ENCODE data around the genes RAX2 and EEF2.

DNA sequence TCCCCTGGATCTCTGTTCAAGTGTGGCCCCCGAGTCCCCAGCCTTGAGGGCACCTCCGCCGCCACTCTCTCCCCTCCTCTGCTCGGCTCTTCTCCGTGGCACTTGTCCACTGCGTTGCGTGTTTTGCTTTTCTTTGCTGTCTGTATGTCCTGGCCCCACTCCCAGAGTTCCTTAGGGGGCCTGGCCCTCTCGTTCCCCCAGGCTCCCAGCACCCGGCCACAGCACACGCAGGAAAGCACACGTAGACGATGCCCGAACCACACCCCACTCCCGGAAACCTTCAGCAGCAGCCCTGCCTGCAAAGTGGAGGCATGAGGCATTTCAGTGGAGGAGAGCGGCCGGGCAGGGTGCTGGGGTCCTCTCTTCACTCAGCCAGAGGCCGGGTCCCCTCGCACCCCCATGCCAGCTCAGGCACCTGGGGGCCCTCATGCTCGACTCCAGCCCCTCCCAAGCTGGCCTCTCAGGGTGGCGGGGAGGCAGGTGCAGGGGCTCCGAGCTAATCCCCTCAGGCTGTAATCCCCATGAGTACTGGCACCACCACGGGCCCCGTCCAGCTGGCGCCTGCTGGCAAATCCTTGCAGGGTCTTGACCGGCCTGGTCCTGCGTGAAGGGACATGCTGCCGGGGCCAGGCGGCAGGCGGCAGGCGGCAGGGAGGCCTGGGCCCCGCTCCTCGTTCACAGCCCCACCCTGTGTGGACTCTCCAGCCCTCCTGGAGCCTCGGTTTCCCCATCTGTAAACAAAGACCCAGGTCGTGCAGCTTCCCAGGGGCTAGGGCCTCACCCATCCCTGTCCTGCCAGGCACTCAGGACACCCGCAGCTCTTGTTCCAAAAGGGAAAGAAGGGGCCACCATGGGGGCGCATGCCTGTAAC, 7.1 kb downstream of the PIP5K1C start:
- PRO-cap: no peak

- PRO-cap: no peak
These were observed 14.4 kb downstream of the TJP3 start for GRCh38 chr19:3722262-3723235.

GRCh38 chr19:3743541-3744171, 17.8 kb downstream of the APBA3 start:
- PRO-cap: no peak

- PRO-cap: no peak
These were observed at the start of gene RAX2 for GRCh38 chr19:3772108-3772355. TSS of gene RAX2 (minus strand) at chr19:3772228.

GRCh38 chr19:3945790-3946044, 12.8 kb downstream of the NMRK2 start:
- PRO-cap: no peak

GRCh38 chr19:3949583-3950827, 17.1 kb downstream of the NMRK2 start:
- PRO-cap: no peak

GRCh38 chr19:3953032-3953783, 17.7 kb downstream of the DAPK3 start:
- PRO-cap: no peak

- PRO-cap: bidirectional peak, plus-strand start at chr19:3985594, minus-strand start at chr19:3985463
These were observed at the start of gene EEF2 for GRCh38 chr19:3984734-3985752. TSS of gene EEF2 (minus strand) at chr19:3985463.

DNA sequence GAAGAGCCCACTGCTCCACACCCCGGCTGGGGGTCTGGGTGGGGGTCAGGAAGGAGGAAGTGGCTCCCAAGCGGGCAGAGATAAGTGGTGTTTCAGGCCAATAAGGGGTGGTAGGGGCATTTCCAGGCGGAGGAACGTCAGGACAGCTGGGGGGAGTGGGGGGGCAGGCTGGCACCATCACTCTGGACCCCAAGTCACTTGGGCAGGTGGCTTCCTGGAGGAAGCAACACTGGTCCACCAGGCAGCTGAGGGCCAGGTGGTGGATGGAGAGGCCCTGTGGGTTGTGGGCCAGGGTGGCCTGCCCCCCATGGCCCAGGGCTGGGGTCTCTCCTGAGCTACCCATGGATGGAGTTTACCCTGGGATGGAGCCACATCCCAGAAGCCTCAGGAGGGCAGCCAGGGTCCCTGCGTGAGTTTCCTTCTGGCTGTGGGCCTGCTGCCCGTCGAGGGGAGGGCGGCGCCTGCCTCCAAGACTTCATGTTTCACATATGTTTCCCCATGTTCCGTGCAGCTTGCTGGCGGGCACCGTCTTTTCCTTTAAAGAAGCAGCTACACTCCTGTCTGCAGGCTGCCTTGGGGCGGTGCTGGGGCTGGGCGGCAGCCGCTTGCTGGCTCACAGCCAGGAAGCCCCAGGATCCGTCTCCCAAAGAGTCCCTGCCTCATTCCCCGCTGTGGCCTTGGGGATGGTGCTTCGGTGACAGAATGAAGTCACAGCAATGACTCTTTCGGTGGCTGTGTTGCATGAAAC, 24.7 kb downstream of the PIAS4 start:
- PRO-cap: no peak

DNA sequence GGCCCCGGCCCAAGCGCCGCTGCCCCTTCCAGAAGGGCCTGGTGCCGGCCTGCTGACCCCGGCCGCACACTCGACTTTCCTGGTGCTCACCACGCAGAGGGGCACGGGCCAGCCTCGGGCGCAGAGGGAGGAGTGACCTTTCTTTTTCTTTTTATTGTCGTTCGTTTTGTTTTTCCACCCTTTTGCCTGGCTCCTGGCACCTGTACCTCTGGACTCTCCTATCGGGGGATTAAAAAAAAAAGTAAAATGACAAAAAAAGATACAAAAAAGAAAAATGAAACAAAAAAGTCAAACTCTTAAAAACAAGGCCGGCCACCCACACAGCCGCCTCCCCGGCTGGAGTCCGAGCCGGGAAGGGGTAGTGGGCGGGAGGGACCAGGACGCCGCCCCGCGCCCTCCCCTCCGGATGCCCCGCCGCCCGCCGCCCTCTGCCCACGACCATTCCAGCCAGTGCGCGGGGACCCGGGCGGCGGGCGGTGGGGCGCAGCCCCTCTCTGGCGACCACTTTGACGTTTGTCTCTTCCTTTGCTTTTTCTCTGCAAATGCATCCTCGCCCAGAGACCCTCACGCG, 28.8 kb downstream of the ZBTB7A start:
- PRO-cap: no peak

- PRO-cap: no peak
These were observed 22.4 kb downstream of the ZBTB7A start for GRCh38 chr19:4044061-4044875.

GRCh38 chr19:4053503-4054451, 12.9 kb downstream of the ZBTB7A start:
- PRO-cap: no peak

DNA sequence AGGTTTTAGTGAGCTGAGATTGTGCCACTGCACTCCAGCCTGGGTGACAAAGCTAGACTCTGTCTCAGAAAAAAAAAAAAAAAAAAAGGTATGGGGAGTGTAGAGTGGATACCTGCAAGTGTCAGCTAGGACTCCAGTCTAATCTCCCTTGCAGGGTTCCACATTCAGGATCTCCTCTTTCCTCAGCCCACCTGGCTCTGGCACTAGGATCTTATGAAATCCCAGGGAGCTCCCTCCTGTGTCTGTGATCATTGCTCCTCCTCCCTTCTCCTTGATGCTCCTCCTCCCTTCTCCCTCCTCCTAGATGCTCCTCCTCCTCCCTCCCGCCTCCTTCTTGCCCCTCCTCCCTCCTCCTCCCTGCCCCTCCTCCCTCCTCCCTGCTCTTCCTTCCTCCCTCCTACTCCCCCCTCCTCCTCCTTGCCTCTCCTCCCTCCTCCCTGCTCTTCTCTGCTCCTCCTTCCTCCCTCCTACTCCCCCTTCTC, 14.7 kb upstream of the ZBTB7A start:
- PRO-cap: no peak

- PRO-cap: no peak
These were observed 20.8 kb downstream of the MAP2K2 start for GRCh38 chr19:4102880-4103754.

GRCh38 chr19:4172446-4173163, 9.8 kb downstream of the SIRT6 start:
- PRO-cap: no peak

- PRO-cap: no peak
These were observed 15.5 kb downstream of the ANKRD24 start for GRCh38 chr19:4197803-4198666.

- PRO-cap: unidirectional peak, minus-strand start at chr19:4471633
These were observed 436 bp upstream of the HDGFL2 start for GRCh38 chr19:4471518-4472204.

DNA sequence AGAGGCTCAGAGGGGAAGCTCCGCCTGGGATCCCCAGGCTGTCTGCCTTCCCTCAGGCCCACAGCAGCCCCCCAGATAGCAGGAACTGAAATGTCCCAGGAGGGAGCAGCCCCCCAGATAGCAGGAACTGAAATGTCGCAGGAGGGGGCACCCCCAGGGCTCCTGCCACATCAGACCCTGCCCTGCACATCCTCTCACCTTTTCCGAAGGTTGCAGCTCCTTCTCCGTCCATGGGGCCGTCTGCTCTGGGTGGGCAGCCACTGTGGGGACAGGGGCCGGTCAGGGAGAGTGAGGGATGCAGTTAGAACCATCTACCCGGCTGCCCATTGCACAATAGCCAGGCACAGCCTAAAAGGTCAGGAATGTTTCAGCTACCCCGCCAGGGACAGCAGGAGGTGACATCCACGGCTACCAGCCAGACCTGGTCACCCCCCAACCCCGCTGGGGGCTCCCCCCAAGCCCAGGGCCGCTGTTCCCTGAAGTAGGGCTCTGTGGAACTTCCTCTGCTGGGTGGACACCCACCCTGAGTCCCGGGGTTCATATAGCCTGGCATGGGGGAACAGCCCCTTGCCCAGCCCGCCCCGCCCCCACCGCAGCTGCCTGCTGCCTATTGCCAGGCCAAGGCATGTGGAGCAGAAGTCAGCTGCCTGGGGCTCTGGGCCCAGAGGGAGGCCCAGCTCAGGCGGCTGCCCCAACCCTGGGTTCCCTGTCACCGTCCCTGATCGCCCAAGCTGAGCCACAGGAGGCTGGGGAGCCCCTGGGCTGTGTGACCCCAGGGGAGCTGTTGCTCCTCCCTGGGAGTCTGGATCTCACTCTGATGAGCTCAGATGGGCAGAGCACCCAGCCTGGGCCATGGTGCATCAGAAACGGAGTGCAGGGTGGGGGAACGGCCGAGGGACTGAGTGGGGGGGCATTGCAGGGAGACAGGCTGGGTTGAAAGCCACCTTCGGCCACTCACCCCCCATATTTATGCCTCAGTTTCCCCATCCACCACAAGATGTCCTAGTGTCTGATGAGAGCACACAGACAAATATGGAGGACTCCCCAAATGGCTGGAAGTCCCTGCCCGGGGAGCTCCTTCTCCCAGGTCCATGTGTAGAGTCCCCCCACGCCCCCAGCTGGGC, 1.5 kb downstream of the PLIN4 start:
- PRO-cap: no peak

DNA sequence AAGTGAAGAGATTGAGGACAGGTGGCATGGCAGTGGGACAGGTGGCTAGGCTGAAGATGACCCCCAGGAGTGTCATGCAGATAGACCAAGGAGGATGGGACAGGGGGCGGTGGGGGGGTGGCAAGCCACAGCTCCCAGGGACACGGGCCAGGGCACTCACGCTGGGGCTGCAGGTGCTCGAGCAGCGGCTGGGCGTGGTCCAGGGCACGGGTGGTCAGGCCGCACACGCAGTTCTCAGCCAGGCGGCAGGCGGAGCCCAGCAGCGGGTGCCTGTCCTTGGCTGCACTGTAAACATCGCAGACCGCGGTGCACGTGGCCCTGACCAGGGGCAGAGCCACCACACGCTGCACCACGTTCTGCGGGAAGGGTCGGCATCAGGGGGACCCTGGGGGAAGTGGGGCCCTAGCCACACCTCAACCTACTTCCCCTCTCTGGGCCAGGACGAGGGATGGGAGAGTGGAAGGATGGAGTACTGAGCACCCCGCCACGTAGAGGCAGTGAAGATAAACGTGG, 3.5 kb downstream of the PLIN5 start:
- PRO-cap: no peak

- PRO-cap: no peak
These were observed 2.8 kb upstream of the LRG1 start for GRCh38 chr19:4542671-4543084.

Measured in osteocyte (in vitro differentiated cells).